ENCODE measurements around a stretch of chr10.

- RRBS = no CpG with 5 or more reads among the region's 1 CpG
Observed at GRCh38 chr10:88017788-88018069, 154.3 kb downstream of the PTEN start.

GRCh38 chr10:88080049-88080582, 216.7 kb downstream of the PTEN start:
- RRBS = no CpG with 5 or more reads among the region's 3 CpGs

DNA sequence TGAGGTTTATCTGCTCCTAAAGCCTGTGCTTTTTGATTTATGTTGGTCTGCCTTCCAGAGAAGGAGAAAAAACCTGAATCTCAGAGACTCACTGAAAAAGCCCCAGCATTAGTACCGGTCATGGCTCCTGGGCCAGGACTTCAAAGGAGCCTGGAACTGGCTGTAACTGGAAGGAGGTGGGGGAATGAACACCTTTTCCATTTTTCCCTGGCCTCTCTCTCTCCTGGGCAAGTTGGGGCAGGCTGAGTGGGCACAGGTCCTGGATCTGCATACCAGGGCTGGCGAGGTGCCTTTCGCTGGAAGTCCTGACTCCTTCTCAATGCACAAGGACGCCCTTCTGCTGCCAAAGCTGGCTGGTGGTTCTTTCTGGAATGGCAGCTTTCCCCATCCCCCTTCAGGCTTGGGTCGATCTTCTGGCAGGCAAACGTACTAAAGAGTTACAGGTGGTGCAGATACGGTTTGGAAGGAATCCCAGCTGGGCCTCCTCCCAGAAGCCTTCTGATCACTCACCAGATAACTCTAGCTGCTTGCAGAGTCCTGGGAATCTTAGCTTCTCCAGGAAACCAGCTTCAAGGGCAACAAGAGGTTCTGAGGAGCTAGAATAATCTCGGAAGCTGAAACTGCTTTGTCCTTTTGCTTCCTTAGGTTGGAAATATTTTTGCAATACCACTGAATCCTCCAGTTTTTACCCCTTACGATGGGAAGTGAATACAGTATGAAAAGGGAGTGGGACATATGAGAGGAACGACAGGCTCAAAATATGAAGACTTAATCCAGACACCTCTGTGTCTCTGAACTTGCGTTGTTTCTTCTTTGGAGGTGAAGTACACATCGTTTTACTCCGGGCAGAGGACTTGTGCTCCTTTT, 268.4 kb downstream of the PTEN start:
- RRBS = no CpG with 5 or more reads among the region's 13 CpGs

GRCh38 chr10:88147107-88147557, 283.7 kb downstream of the PTEN start:
- RRBS = no CpG with 5 or more reads among the region's 5 CpGs

- RRBS = no CpG with 5 or more reads among the region's 4 CpGs
Observed at GRCh38 chr10:88245942-88246519, 337.1 kb downstream of the RNLS start.

DNA sequence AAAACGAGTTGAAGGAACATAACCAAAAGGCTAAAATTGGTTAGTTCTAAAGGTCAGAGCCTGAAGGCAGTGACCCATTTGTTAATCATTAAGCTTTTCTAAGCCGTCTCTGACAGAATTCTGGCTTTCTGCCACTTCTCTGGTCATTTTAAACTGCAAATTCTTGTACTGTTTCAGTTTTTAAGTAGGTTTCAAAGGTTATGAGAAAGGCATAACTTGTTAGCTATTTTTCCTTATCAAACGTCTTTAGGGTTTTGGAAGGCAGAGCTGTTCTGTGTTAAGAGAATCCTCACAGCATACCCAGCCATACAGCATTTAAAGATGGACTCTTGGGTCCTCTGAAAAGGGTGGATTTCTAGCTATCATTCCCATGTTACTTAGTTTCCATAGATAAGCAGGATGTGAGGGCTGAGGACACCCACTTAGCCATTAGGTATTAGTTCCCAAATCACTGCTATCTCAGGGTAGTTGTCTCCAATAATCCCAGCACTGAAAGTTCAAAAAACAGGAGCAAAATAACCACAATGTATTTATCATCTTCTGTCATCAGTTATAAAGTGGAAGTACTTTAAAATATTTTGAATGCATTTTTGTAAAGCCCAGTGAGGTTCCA, 196.7 kb downstream of the RNLS start:
- RRBS = no CpG with 5 or more reads among the region's 3 CpGs

DNA sequence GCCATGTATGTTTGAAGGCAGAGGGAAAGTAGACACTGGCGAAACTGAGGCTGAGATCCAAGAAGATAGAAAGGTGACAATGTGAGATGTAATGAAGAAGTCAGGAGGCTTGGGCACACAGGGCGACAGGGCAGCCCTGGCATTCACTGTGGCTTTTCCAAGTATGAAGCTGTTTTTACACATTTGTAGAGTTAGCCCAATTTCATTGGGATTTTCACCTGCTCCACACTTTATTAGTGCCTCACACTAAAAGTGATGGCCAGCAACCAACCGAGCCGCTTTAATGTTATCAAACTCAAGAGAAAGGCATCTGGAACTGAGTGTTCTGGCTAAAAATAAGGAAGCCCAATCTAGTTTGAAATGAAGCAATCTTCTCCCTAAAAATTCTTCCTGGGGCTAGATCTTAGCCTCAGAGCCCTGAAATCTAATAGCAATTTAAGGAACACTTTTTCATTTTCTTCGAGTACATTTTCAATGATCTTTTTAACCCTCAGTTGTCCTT, 108.1 kb downstream of the RNLS start:
- RRBS = no CpG with 5 or more reads among the region's 5 CpGs

DNA sequence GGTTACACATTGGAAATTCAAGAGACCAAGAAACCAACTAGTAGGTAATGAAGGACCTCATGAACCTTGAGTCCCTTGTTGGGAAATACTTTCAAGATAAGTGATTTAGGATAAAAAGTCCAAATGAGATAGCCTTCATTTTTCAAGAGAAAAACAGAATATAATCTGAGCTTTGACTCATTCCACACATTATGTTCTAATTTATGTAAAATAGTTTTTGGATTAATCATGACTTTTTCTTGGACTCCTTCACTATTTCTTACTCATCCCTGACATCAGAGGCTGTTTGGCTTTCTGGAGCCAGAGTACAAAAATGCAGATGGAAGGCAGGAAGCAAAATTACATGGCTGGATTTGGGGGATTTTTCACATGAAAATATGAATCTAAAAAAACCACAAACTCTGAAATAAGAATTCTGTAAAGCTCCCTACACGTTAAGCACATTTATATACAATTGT, 13.0 kb upstream of the LIPF start:
- RRBS = no CpG with 5 or more reads among the region's 1 CpG

DNA sequence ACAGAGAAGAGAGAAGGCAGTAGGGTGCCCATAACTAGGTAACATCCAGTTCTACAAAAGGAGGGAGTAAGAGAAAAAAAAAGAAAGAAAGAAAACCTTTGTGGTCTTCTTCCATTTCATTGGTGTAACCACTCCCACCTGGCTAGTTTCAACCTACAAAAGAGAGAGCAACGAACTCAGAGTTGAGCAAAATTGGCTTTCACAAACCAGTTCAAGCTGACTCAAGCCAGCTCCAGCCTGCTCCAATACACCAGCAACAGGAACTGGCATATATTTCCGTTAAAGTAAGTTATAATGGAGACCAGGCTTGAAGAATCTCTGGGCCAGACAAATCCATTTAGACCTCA, 10.4 kb downstream of the ANKRD22 start:
- RRBS = no CpG with 5 or more reads among the region's 2 CpGs

- RRBS = no CpG with 5 or more reads among the region's 2 CpGs
Observed at GRCh38 chr10:88903917-88904356, 23.9 kb downstream of the STAMBPL1 start.

GRCh38 chr10:88937843-88938457, 14.6 kb downstream of the ACTA2 start:
- RRBS = no CpG with 5 or more reads among the region's 4 CpGs

GRCh38 chr10:89250648-89251668, 617 bp downstream of the LIPA start:
- RRBS = 5% methylated on average over 4 of the region's 32 CpGs

GRCh38 chr10:89351328-89351883, 23.6 kb downstream of the IFIT3 start:
- RRBS = no CpG with 5 or more reads among the region's 3 CpGs

DNA sequence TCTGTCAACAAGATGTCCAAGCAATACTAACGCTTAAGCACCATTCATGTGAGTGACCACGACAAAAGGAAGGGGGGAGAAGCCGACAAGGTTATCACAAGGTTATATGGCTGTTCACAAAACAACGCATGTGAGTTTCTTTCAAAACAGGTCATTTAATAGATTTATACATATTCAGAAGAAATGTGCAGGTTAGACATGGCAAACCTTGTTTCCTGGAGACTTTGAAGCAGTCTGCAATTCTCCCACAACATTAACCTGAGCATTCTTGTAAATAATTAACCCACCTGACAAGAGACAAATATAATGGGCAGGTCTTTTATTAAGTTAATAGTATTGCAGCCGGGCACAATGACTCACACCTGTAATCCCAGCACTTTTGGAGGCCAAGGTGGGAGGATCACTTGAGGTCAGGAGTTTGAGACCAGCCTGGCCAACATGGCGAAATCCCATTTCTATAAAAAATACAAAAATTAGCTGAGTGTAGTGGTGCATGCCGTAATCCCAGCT, 54.2 kb downstream of the IFIT5 start:
- RRBS = no CpG with 5 or more reads among the region's 7 CpGs

DNA sequence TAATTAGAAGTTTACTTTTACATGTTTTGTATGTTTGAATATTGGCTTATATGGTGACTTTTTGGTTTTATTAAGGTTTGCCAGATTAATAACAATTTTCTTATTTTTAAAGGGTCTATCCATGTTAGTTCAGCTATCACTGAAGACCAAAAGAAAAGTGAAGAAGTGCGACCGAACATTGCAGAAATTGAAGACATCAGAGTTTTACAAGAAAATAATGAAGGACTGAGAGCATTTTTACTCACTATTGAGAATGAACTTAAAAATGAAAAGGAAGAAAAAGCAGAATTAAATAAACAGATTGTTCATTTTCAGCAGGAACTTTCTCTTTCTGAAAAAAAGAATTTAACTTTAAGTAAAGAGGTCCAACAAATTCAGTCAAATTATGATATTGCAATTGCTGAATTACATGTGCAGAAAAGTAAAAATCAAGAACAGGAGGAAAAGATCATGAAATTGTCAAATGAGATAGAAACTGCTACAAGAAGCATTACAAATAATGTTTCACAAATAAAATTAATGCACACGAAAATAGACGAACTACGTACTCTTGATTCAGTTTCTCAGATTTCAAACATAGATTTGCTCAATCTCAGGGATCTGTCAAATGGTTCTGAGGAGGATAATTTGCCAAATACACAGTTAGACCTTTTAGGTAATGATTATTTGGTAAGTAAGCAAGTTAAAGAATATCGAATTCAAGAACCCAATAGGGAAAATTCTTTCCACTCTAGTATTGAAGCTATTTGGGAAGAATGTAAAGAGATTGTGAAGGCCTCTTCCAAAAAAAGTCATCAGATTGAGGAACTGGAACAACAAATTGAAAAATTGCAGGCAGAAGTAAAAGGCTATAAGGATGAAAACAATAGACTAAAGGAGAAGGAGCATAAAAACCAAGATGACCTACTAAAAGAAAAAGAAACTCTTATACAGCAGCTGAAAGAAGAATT, 36.2 kb downstream of the KIF20B start:
- RRBS = no CpG with 5 or more reads among the region's 6 CpGs

DNA sequence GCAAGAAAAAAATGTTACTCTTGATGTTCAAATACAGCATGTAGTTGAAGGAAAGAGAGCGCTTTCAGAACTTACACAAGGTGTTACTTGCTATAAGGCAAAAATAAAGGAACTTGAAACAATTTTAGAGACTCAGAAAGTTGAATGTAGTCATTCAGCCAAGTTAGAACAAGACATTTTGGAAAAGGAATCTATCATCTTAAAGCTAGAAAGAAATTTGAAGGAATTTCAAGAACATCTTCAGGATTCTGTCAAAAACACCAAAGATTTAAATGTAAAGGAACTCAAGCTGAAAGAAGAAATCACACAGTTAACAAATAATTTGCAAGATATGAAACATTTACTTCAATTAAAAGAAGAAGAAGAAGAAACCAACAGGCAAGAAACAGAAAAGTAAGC, 36.8 kb downstream of the KIF20B start:
- RRBS = no CpG with 5 or more reads among the region's 1 CpG

DNA sequence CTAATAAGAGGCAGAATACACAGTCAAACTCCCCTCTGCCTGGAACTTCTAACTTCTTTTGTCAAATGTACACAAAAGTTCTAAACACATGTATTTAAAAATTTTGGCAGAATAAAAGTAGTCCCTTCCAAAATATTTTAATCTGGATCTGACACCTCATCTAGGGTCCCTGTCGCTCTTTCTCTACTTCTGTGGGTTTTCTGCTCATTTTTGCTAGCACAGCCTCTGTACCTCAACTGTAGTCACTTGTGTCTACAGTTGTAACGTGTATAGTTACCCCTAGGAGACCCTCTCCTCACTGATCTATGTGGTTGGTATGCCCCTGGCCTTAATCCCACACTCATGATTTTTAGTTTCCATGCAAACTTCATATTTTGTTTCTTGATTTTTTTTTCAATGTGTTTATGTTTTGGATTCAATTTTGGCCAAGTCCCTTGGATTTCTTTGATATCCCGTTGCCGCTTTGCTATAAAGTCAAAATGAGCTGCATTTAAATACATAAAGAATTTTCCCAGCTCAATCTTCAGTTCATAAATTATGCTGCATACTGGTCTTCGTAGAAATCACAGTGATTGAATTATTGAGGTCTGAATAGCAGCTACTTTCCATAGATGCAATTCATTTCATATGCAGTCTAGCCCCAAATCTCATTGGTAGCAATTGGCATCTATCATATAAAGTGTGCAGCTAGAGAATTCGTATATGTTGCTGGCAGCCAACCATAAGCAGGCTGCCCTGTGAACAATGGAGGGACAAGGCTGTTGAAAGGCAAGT, 4.0 kb downstream of the ANKRD1 start:
- RRBS = no CpG with 5 or more reads among the region's 6 CpGs

DNA sequence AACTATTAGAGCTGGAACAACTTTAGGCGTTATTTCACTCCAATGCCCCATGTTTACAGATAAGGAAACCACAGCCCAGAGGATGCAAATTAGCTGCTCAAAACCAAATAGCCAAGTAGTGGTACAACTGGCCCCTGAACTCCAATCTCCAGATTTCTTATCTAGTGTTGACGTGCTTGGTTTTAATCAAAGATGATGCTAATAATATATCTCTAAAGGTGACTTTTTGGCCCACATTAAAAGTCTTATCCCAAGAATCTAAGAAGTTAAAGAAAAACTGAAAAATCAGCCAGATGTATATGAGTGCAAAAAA, 2.6 kb downstream of the ANKRD1 start:
- RRBS = no CpG with 5 or more reads among the region's 2 CpGs

- RRBS = no CpG with 5 or more reads among the region's 10 CpGs
Observed at GRCh38 chr10:90919844-90920731, 799 bp downstream of the ANKRD1 start.

DNA sequence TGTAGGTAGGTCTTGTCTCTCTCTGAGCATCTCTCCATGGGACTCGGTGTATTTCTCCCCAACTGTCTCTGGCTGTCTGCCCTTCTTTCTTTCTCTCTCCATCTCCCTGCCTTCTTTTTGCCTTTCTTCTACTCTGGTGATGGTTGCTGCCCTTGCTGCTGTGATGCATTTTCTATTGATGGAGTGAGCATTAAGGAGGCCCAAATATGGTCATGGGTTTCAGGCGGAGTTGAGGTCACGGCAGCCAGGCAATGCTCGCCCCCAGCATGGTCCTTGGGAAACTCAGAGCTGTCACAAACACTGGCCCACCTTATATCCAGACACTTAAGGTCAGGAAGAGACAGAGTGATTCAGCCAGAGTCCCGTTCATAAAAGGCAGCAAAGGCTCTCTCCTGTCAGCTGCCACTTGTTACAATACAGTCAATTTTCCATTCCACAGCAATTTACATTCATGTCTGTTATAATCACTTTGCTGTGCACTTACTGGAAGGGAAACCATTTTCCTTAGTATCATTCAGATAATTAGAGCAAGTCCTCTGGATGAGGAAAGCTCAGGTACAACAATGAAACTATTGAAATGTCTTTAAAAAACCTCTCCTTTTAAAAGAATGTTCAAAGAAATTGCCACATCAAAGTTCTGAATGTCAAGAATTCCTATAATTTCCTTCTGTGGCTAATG, 14.7 kb upstream of the ANKRD1 start:
- RRBS = no CpG with 5 or more reads among the region's 5 CpGs

Data from OVCAR3 (cell line).